ENCODE data around the gene RGS16.

DNA sequence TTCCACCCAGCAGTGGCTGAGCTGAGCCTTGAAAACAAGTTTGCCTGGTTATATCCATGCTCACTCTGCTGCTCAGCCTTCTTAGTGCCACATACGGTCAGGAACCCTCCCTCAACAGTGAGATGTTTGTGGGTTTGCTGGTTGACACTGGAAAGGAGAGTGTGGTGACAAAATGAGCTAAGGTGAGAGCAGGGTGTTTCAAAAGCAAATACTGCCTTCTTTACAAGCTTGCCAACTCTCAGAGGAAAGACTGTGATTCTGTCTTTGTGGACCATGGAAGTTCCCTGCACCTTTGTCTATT lies 119.8 kb upstream of the ZNF648 start:
- RRBS: no CpG with 5 or more reads among the region's 1 CpG

DNA sequence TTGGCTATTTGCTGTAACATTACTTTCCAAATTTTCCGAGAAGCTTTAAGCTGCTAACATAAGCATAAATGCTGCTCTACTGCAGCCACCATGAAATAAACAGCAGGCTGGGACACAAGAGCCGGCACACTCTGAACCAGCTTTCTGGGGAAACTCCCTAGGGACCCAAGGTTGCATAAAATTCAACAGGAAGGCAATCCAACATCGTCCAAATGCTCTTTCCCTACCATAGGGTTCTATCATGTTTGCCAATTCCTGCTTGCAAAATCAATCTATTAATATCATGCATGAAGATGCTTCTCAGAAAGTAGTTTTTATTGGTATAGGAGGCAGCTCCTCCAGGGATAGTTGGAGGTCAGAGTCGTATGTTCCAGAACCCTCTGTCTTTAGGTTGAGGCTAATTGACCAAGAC lies 136.1 kb upstream of the ZNF648 start:
- RRBS: no CpG with 5 or more reads among the region's 4 CpGs

GRCh38 chr1:182236116-182236811 lies 155.3 kb downstream of the GLUL start:
- RRBS: no CpG with 5 or more reads among the region's 9 CpGs

- RRBS: no CpG with 5 or more reads among the region's 56 CpGs
Measured at GRCh38 chr1:182603684-182604936, at the start of gene RGS16. Gene RGS16, minus strand, starts transcription at chr1:182604389.

DNA sequence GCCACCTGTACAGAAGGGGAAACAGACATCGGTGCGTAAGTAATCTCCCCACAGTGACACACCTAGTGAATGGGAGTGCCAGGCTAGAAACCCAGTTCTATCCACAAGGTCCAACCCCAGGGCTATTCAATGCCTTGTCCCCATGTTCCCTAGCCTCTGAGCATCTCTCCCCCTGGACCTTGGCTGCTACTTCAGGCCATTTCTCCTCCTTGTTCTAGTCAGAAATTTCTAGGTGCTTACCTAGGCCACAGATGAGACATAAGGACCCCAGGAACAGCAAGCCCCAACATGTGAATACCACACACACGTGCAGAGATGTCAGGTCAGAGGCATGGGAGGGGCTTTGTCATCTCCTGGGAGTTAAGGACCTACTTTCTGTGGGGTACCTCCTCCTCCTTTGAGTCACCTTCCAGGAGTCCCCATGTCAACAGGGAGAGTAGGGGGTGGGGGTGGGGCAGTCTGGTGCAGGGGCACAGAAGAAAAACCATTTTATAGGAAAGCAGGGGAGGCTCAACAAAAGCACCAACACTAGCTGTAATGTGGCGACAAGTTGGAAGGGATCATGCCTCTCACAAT lies 7.1 kb upstream of the RGS16 start:
- RRBS: no CpG with 5 or more reads among the region's 4 CpGs

DNA sequence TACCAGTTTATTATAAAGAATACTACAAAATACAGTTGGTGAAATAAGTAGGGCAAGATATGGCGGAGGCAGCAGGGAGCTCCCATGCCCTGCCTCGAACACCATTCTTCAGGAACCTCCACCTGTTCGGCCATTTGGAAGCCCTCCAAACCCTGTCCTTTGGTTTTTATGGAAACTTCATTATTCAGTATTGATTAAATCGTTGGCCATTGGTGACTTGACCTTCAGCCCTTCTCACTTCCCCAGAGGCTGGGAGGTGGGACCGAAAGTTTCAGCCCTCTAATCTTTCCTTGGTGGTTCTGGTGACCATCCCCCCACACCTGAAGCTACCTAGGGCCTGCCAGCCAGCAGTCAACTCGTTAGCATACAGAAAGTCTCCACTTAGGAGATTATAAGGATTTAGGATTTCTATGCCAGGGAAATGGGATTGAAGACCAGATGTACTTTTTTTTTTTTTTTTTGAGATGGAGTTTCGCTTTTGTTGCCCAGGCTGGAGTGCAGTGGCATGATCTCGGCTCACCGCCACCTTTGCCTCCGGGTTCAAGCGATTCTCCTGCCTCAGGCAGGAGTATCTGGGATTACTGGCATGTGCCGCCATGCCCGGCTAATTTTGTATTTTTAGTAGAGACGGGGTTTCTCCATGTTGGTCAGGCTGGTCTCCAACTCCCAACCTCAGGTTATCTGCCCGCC lies 6.8 kb downstream of the DHX9 start:
- RRBS: no CpG with 5 or more reads among the region's 15 CpGs

DNA sequence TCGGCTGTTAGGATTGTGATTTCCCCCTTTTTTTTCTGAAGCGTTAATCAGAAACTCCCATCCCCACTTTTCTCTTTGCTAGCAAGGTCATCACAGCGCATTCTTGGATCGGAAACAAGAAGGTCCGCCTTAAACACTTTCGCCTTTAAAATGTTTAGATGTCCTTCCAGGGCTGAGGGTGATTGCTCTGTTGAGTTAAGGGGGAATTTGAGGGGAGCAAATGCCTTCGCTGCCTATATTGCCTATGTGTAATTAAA lies 1.1 kb downstream of the LAMC1 start:
- RRBS: no CpG with 5 or more reads among the region's 7 CpGs

DNA sequence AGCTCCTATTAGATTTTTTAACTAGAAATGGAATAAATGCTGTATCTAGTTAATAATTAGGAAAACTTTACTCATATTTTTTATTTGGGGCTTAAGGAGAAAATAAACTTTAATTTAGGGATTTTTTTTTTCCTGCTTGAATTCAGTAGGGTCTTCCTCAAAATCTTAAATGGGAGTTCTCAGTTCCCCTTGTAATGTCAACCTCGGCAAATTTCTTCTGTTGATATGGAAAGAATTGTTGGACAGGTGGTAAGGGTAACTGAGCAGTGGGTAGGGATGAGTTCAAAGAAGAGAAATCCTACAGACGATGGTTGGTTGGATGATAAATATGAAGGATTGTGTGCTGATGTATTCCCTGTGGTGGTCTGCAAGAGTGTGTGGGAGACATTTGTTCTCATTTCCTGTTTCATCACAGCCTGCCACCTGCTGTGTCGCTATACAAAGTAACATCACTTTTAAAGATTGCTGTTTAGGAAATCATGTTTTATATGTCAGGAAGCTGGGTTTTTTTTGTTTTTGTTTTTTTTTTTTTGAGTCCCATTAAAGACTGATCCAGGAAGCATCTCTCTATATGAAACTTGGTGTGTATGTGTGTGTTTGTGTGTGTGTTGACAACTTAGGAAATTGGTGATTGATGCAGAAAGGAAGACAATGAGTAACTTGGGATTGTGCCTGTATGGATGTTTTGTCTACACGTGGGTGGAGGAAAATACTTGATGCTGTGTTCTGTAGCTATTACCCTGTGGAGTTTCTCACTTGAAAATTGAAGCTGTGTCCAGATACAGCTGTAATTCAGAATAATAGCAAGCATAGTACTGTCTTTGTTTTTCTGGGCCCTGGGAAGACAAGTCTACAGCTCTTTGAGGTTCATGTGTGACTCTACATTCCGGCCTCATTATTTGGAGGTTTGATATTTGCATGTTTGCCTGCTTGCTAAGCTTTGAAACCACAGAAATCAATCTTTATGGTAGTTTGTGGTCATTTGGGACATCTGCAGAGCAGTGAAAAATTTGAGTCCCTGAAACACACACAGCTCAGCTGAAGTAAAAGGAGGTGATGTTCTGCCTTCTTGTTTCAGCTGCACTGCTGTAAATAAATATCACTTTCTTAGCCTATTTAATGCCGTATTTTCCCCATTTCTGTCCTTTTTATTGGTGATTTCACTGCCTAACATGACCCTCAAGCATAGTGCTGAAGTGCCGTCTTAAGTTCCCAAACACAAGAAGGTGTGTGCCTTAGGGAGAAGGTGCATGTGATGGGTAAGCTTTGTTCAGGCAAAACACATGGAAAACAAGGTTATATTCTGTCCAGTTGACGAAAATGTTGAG lies 47.8 kb downstream of the LAMC1 start:
- RRBS: no CpG with 5 or more reads among the region's 8 CpGs

DNA sequence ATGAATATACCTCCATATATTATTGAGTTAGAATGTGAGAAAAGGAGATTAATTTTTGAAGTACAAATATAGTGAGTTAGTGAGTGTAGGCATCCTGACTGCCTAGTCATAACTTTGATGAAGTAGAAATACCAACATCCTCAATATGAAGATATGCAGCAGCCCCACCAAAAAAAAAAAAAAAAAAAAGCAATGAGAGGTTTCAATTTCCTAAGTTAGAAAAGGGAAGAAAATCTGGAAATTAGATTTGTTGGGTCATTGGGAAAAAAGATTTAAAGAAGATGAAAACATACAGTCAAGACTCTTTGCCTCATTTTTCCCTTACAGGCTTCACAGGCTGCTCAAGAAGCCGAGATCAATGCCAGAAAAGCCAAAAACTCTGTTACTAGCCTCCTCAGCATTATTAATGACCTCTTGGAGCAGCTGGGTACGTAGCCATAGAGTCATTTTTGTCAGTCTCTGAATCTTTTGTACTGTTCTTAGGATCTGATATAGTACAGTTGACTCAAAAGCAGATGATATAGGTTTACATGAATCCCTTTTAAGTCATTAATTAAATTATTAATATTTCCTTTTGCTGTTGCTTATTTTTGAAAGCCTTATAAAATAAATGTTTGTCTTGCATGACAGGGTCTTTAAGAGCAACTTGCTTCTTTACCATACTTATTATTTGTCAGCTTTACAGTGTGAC lies 45.8 kb upstream of the LAMC2 start:
- RRBS: no CpG with 5 or more reads among the region's 2 CpGs

DNA sequence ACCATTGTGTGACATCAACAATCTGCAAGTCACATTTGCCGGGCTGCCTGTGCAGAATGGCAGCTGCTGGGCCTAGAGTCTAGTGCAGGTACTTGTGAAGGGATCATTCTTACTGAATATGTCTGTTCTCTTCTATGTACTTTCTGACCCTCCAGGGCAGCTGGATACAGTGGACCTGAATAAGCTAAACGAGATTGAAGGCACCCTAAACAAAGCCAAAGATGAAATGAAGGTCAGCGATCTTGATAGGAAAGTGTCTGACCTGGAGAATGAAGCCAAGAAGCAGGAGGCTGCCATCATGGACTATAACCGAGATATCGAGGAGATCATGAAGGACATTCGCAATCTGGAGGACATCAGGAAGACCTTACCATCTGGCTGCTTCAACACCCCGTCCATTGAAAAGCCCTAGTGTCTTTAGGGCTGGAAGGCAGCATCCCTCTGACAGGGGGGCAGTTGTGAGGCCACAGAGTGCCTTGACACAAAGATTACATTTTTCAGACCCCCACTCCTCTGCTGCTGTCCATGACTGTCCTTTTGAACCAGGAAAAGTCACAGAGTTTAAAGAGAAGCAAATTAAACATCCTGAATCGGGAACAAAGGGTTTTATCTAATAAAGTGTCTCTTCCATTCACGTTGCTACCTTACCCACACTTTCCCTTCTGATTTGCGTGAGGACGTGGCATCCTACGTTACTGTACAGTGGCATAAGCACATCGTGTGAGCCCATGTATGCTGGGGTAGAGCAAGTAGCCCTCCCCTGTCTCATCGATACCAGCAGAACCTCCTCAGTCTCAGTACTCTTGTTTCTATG lies 43.5 kb upstream of the LAMC2 start:
- RRBS: no CpG with 5 or more reads among the region's 14 CpGs

DNA sequence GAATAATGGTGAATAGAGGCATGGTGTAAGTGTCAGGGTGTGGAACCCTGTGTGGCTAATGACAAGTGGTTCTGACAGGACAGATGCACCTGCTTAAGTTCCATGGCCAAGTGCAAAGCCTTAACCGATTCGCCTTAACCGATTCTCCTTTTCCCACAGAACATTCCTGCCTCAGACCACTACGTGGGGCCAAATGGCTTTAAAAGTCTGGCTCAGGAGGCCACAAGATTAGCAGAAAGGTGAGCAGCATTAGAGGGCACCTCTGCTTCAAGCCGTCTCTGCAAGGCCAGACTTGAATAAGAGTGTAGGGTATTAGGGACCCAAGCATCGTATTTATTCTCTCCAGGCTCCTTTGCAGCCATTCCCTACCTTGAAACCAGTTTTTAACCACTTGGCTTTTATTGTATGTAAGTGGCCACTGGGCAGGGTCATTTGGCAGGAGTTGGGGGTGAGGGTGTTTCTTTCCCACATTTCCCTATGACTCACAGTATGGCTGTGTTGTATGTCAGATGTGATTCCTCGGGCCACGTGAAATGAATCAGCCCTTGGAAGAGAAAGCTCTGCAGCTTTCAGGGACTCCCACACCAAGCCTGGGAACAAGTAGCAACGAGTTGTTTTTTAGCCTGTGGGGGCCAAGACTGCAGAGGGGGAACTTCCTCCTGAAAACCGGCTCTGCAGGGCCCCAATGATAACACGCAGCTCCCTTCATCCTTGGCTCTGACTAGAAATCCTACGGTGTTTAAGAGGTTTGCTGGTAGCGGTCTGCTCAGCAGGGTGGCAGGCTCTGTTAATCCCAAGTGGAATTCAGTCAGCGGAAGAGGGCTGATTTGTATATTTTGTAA lies 48.4 kb downstream of the LAMC2 start:
- RRBS: no CpG with 5 or more reads among the region's 14 CpGs

GRCh38 chr1:183239201-183239613 lies 53.1 kb downstream of the LAMC2 start:
- RRBS: no CpG with 5 or more reads among the region's 6 CpGs

DNA sequence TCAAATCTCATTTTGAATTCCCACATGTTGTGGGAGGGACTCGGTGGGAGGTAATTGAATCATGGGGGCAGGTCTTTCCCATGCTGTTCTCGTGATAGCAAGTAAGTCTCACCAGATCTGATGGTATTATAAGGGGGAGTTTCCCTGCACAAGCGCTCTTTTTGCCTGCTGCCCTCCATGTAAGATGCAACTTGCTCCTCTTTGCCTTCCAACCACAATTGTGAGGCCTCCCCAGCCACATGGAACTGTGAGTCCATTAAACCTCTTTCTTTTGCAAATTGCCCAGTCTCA lies 106.4 kb downstream of the NMNAT2 start:
- RRBS: no CpG with 5 or more reads among the region's 3 CpGs

GRCh38 chr1:183318154-183318728 lies 99.9 kb downstream of the NMNAT2 start:
- RRBS: no CpG with 5 or more reads among the region's 6 CpGs

DNA sequence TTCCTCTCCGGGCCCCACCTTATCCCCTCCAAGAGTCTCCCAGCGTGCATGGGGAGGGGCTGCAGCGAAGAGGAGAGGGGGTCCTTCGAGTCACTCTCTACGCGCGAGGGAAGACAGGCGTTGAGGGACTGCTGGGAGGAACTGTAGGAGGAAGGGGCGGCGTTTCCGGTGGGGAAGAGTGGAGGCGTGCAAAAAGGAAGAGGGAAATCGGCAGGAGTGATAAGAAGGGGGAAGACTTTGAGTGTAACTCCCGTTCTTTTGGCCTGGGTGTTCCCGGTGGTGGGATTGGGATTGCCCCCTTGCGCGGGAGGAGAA lies 487 bp upstream of the SMG7 start:
- RRBS: 2% methylated on average over 3 of the region's 17 CpGs

DNA sequence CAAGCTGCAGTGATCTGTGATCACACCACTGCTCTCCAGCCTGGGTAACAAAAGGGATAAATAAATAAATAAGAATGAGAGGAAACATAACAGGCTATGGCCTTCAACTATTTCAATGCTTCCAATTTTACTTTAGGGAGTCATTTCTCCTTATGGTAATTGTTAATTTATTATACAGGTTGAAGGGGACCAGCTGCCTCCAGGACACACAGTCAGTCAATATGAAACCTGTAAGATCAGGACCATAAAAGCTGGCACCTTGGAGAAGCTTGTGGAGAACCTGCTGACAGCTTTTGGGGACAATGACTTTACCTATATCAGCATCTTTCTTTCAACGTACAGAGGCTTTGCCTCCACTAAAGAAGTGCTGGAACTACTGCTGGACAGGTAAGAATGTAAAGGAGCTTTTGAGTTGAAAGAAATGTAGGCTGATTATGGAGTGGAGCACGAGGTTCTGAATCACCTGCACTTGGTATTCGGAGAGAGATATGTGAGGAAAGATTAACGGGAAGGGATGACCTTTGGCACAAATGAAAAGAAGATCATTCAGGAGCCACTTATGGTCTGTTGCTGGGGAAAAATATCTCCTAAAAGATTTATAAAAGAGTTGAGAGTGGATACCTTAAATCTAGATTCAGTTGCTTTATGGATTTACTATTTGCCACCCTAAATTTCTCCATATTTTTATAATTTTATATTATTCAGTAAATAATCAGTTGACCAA lies 42.6 kb downstream of the RGL1 start:
- RRBS: no CpG with 5 or more reads among the region's 4 CpGs

DNA sequence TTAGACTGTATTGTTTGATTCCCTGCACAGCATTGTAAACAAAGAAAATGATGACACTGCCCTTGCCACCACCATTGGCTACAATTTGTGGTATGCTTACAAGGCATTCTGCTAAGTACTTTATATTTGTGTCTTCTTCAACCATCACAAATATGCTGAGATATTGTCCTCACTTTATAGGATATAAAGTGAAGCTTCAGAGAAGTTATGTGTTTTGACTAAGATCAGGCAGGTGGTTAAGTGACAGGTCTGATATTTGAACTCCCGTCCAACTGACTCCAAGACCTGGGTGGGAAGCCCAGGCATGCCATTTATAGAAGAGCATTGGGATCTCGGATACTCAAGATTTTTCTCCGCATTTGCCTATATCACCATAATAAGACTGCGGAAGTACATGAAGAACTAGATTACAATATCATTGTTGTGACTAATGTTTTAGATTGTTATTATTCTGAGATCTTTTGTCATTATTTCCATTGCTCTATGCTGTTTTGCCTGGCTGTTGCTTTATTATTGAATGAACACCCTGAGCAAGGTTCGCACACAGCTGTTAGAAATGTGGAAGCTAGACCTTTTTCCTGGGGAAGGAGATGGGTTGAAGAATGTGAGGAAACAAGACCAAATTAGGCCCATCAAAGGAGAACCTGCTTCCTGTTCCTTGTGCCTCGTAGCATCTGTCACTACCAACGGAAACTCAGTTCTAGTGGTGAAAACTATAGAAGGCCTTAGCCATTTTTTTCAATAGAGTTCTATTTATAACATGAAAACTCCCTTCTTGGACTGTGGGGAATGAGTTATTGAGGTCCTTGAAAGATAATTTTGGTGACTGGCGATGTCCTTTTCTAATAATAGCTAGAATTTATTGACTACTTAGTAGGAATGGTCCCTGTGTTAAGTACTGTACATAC lies 68.6 kb downstream of the RGL1 start:
- RRBS: no CpG with 5 or more reads among the region's 8 CpGs

GRCh38 chr1:183896476-183896825 lies 91.5 kb downstream of the RGL1 start:
- RRBS: no CpG with 5 or more reads among the region's 2 CpGs

DNA sequence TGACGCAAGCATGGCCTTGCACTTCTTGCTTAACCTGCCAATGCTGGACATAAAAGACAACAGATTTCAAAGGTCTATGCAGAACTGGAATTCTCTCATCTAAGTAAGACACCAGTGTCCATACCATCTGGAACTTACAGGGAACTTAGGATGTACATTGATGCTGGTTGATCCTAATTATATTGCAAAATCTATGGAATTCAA lies 2.6 kb downstream of the COLGALT2 start:
- RRBS: no CpG with 5 or more reads among the region's 1 CpG

DNA sequence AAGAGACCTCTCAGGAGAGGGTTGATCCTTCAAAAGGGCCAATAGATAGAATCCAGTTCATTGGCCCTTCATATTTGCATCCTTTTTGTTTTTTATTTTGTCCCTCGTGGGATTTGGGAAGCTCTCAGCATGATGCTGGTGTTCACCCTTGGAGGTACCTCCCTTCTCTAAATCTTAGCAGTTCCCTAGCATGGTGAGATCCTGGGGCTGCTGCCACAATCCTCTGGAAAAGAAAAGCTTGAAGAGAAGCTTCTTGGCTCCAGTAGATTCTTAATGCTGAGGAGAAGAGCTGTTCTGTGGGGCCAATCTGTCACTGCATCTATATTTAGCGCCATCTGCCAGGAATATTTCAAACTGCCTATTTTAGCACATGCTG lies 91.7 kb downstream of the TSEN15 start:
- RRBS: no CpG with 5 or more reads among the region's 2 CpGs